Kidney (tissue), 2 donors: ENCODE results near the genes ADAMTSL3 and ZSCAN2.

- PRO-cap: no peak
- RRBS: 2% methylated on average over 19 of the region's 65 CpGs
Measured at GRCh38 chr15:82709225-82709795, 365 bp downstream of the AP3B2 start.

DNA sequence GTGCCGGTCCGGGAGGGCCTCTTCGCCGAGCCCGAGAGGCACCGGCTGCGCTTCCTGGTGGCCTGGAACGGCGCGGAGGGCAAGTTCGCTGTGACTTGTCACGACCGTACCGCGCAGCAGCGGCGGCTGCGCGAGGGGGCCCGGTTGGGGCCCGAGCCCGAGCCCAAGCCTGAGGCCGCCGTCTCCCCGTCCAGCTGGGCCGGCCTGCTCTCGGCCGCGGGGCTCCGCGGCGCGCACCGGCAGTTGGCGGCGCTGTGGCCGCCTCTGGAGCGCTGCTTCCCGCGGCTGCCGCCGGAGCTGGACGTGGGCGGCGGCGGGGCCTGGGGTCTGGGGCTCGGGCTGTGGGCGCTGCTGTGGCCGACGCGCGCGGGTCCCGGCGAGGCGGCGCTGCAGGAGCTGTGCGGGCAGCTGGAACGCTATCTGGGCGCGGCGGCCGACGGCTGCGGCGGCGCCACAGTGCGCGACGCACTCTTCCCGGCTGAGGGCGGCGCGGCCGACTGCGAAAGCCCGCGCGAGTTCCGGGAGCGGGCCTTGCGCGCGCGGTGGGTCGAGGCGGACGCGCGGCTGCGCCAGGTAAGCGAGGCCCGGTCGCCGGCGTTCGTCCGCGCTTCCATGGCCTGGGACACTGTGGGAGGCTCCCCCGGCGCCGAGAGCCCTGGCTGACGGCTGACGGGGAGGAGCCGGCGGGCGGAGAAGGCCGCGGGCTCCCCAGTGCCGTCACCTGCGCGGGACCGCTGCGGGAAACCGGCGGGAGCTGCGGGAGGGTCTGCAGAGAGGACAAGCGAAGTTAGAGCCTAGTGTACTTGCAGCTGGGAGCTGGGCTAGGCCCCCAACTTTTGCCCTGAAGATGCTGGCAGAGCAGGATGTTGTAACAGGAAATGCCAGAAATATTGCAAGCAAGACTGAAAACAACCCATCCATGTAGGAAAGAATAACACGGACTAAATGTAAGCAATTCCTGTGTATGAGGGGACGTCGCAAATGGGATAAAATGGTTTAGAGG, 636 bp downstream of the WHAMM start:
- PRO-cap: bidirectional peak, plus-strand start at position 419 of the sequence, minus-strand start at position 386 of the sequence; bidirectional peak, plus-strand start at position 531 of the sequence, minus-strand start at position 498 of the sequence; bidirectional peak, plus-strand start at position 731 of the sequence, minus-strand start at position 627 of the sequence; unidirectional peak, minus-strand start at position 818 of the sequence
- RRBS: 1% methylated on average over 80 of the region's 121 CpGs

GRCh38 chr15:82810766-82810938, 1.2 kb downstream of the WHAMM start:
- PRO-cap: no peak
- RRBS: no CpG with 5 or more reads among the region's 2 CpGs

DNA sequence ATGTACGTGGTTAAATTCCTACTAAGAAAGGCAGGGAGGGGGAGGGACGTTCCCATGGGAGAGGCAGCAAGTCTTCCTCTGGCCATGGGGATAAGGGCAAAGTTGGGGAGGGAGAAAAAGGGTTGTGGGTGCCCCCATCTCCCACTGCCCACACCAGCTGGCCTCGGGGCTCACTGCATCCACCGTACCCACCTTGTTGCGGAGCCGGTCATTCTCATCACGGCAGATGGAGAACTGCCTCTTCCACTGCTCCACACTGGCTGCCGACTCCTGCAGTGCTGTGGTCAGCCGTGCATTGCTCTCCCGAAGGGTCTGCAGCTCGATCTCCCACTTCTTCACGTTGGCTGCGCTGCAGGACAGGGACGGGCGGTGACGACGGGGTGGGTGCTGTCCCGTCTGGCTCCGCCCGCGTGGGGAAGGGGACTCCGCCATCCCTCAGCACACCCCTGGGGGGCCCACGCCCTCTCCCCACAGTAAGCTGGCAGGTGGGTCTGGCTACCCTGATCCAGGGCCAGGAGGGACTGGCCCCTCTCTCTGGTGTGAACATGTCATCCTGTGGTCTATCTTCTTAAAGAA, 45.1 kb downstream of the WHAMM start:
- PRO-cap: no peak
- RRBS: no CpG with 5 or more reads among the region's 23 CpGs

GRCh38 chr15:82962514-82962872, 10.0 kb upstream of the HOMER2 start:
- PRO-cap: no peak
- RRBS: 80% methylated on average over 1 of the region's 6 CpGs

DNA sequence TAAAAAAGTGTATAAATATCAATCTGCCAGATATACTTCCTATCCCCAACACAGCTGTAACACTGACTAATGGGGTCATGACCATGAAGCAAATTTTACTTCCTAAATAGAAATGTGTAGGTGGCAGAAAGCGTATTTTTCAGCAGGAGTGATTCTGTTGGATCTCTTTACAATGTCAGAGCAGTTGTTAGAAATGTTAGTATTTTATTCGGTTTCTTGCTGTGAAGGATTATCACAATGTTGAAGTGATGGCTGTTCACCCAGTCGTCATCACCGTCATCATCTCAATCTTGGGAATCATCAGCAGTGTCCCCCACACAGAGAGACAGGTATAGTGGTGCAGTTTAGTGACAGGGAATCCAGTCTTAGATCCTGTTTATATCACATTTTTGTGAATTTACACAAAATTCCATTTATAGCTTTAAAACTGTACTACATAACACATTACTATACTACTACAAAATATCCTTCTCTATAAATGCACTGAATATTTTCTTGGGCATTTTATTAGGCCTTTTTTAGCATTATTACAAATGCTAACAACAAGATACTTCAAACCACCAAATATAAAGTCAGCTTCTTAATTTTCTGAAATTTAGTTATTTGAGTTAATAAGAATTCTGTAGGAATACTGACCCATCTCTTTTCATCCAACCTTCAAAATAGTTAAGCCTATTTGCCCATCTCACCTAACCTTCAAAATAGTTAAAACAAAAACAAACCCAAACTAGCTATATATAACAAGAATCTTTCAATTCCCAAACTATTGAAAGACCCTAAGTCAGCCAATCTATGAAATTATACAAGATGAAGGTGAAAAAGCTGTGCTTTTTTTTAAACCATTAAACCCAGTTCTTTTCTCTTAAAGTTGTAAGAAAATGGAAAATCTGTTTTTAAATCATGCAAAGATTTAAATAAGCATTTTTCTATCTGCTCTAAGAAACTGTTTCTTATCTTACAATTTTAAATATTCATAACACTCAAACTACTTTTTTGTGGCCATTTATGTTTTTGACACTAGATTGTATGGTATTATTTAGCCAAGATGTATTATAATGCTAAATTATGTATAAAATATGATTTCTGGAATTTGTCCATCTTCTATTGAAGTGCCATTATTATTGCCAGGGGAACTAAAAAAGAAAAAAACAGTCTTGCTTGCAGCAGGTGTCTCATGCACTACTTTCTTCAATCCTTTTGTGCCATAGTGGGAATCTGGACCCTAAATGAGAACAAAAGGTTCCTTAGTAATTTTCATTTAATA, 6.0 kb upstream of the C15orf40 start:
- PRO-cap: no peak
- RRBS: no CpG with 5 or more reads among the region's 4 CpGs

DNA sequence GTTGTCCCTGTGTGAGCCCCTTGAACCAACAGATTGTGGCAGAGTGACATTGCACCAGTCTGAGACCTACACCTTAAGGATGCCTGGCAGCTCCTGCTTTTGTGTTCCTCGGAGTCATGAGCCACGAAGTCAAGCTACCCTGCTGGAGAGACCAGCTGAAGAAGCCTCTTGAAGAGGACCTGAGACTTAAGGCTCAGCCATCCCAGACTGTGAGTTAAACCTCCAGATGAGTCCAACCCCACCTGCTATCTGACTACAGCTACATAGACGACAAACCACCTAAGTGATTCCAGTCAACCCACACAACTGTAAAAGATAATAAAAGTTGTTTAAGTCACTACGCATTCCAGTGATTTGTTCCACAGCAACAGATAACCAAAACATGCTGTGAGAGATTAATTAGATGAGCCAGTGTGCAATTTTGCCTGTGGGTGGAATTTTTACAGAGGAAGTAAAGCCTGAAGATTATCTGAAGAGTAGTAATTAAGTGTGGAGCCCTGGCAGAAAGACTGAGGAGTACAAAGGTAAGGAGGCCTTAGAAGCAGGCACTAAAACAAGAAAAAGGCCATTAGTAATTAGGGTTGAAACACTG, 5.4 kb downstream of the BTBD1 start:
- PRO-cap: no peak
- RRBS: no CpG with 5 or more reads among the region's 4 CpGs

- PRO-cap: no peak
- RRBS: no CpG with 5 or more reads among the region's 2 CpGs
Measured at GRCh38 chr15:83605139-83605338, 48.9 kb upstream of the ADAMTSL3 start.

DNA sequence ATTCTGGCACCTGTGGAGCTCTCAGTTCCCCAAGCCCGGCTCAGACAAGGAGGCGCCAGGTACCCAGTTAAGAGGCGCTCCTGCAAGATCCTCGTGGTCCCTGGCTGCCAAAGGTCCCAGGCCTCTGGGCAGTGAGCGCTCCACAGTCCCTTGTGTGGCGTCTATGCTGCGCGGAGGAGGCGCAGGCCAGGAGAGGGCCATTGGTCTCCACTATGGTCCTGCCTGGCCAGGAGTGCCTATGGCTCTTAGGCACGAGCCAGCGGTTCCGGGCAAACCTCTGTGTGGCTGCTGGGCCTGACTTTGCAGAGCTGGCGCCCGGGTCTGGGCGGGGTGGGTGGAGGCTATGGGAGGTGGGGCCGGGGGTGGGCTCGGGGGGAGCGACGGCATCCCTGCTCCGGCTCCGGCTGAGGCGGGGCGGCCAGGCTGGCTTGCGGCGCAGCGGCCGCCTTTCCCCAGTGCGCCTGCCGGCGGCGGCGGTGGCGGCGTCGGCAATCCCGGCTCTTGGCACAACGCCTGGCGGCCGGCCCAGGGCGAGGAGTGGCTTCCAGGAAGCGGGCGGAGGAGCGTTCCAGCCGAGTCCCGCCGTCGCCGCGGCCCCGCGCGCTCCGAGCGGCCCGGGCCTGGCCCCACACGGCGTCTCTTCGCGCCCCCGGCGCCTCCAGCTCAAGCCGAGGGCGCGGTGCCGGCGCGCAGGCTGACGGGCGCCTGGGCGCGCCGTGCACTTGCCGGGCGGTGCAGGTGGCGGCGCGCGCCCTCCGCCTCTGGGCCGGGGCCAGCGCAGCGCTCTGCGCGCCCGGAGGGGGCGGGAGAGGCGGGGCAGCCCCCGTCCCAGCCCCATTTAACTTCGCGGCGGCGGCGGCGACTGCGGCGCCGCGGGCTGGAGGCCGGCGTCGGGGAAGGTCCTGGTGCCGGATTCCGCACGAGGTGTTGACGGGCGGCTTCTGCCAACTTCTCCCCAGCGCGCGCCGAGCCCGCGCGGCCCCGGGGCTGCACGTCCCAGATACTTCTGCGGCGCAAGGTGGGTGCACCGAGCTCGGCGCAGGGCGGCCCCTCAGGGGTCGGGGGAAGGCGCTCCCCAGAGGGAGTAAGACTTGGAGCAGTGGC, at the start of gene ADAMTSL3:
TSS of gene ADAMTSL3 (plus strand) at position 865 of the 1,104 bp plus-strand sequence.
- PRO-cap: bidirectional peak, plus-strand start at position 455 of the sequence, minus-strand start at position 457 of the sequence; bidirectional peak, plus-strand start at position 870 of the sequence, minus-strand start at position 660 of the sequence
- RRBS: 4% methylated on average over 77 of the region's 123 CpGs

- PRO-cap: bidirectional peak, plus-strand start at chr15:84601037, minus-strand start at chr15:84600870
- RRBS: 2% methylated on average over 29 of the region's 67 CpGs
Measured at GRCh38 chr15:84600687-84601462, at the start of gene ZSCAN2. Gene ZSCAN2, plus strand, starts transcription at chr15:84601009.

GRCh38 chr15:84616269-84616482, 15.4 kb downstream of the ZSCAN2 start:
- PRO-cap: no peak
- RRBS: no CpG with 5 or more reads among the region's 2 CpGs

GRCh38 chr15:84670553-84671038, 12.6 kb upstream of the NMB start:
- PRO-cap: no peak
- RRBS: no CpG with 5 or more reads among the region's 6 CpGs

DNA sequence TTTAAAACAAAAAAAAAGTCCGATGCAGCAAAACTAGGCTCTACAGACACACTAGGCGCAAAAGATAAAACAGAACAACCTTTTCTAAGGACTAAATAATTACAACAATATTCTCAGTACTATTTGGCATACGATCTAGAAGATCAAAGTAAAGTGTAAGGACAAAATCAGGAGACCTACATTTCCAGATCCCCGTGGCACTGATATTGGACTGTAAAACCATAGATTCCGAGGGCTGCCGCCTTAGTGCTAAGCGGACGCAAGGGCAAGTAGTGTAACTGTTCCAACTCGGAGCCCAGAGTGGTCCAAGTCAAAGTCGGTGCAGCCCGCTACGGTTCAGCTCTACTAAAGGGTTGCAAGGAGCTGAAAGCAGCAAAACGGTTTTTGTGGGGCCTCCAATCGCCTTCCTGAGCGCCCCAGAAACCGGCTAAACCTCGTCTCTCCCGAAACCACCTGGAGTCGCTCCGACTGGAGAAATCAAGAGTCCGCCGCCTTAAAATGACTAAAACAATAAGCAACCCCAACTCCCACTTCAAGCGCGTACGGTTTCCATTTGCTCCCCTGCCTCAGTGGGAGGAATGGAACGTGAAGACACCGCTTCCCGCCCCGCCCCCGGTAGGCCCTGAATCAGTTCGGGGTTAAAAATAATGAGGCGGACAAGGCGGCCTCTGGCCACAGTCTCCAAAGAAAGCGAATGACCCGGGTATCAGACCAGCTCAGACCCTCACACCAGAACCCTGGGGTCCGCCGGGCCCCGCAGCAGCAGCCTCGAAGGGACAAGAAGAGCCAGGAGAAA, 532 bp downstream of the SEC11A start:
- PRO-cap: no peak
- RRBS: 4% methylated on average over 3 of the region's 39 CpGs

- PRO-cap: no peak
- RRBS: no CpG with 5 or more reads among the region's 2 CpGs
Measured at GRCh38 chr15:84983633-84984079, 2.0 kb downstream of the PDE8A start.

- PRO-cap: no peak
- RRBS: no CpG with 5 or more reads among the region's 6 CpGs
Measured at GRCh38 chr15:84992335-84993162, 10.9 kb downstream of the PDE8A start.

DNA sequence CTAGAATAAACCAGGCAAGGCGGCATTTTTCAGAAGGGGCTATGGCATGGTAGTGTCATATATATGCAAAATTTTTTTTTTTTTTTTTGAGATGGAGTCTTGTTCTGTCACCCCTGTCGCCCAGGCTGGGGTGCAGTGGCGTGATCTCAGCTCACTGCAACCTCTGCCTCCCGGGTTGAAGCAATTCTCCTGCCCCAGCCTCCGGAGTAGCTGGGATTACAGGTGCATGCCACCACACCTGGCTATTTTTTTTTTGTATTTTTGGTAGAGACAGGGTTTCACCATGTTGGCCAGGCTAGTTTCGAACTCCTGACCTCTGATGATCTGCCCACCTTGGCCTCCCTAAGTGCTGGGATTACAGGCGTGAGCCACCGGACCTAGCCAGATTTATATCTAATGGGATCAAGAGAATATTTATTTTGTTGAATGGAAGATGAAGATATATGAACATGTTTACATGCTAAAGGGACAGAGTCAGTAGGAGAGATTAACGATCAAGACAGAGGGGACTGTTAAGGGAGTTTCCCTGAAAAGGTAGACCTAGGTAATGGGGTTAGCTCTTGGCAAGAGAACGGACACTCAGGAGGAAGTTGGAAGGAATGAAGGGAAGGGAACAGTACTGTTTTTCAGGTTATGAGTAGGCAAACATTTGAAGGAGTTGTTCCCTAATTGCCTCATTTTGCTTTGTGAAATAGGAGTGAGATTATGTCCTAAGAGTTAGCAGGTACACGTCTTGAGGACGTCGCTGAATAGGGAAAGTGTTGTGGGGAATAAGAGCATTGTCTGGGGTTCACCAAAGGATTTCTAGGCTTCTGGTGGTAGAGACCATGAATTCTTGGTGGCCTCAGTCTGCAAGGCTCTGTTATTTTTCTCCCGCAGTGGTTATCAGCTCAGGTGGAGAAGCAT, 41.1 kb downstream of the PDE8A start:
- PRO-cap: no peak
- RRBS: no CpG with 5 or more reads among the region's 14 CpGs

DNA sequence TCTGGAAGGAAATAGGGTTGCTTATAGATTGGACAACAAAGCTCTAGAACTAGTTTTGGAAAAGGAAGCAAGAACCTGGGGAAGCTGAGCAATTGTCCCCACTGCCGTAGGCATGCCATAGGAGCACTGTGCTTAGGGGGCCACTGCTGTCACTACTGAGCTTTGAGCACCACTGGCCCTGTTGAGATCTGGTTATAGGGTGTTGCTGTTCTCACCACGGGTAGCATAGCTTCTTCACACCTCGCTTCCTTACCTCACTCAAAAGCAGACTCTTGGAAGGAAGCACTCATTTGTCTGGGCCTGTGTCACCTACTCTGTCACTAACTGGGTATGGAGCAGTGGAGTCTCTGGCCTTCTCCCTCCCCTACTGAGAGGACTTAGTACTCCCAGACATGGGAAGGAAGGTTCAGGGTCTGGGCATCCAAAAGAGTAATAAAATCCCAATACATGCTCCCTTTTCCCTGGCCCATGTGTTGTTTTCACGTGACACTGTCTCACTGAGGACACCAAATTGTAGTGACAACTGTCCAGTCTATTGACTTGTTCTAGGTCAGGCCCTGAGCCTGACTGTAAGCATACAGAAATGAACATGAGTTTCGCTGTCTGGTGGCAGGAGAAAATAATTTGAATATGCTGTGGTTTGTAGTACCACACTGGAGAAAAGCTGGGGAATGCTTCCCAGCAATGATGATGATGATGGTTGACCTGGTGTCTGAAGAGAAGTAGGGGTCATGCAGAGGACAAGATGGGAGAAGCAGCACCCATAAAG, 122.1 kb downstream of the PDE8A start:
- PRO-cap: no peak
- RRBS: no CpG with 5 or more reads among the region's 5 CpGs

DNA sequence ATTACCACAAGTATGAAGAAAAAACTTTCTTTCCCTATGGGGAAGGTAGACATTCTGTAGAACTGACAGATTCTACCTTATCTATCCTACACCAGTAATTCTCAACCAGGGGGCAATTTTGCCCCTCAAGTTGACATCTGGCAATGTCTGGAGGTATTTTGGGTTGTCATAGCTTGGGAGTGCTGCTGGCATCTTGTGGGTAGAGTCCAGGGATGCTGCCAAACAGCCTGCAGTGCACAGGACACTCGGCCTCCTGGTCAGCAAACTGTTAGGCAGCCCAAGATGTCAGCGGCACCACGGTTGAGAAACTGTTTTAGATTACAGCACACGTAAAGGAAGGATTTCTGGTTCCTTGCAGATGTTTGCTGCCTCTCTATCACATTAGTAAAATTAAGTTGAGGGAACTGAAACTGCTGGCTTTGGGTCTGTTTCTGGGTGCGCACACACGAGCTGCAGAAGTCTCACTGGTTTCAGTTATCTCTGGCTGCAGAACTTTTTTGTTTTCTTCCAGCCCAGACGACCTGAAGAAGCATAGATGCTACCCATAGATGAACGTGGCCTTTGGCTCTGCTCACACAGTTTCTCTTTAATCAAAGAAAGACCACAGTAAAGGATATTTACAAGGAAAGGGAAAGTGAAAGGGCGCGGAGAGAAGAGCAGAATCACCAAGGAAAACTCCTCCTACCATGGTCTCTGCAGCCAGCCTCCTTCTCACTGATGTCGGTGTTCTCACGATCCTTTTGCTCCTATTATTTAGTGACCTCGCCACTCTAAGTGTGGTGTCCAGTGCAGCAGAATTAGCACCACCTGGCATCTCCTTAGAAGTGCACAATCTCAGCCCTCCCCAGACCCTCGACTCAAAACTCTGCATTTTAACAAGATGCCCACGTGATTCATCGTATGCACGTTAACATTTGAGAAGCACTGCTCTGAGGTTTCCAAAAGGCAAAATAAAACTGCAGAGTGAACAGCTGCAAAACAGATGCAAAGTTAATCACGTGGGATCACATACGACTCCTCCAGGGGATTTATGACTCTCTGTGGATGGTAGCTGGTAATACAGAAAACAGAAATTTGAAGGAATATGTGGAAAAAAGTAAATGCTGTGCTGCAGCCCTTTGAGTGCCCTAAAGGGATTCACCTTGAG, 50.6 kb upstream of the AKAP13 start:
- PRO-cap: no peak
- RRBS: no CpG with 5 or more reads among the region's 19 CpGs

DNA sequence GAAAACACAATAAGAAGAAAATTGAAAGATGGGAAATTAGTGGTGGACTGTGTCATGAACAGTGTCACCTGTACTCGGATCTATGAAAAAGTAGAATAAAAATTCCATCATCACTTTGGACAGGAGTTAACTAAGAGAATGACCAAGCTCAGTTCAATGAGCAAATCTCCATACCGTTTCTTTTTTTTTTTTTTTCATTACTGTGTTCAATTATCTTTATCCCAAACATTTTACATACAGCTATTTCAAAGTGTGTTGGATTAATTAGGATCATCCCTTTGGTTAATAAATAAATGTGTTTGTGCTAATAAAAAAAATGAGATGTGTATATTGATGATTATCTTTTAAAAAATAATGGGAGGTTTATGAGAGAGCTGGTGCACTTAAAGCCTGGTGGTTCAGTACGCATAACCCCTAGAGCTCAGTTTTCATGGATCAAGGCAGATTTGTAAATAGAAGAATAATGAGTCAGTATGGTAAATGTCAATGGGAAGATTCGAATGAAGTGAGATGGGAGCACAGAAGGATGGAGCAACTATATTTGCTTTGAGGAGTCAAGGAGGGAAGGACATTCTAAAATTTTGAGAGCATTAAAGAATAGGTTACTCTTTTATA, 35.2 kb downstream of the AKAP13 start:
- PRO-cap: no peak
- RRBS: no CpG with 5 or more reads among the region's 4 CpGs

GRCh38 chr15:85436507-85436819, 56.1 kb downstream of the AKAP13 start:
- PRO-cap: no peak
- RRBS: no CpG with 5 or more reads among the region's 5 CpGs